Daoy (cell line): ENCODE results near the genes TKFC, LRRC10B, RAB3IL1 and BEST1.

GRCh38 chr11:61131135-61131722, 28.9 kb downstream of the CD5 start:
- RAMPAGE, long total RNA, result no peak

- RAMPAGE, long total RNA, result no peak
Measured at GRCh38 chr11:61138331-61139068, 22.7 kb downstream of the VPS37C start.

DNA sequence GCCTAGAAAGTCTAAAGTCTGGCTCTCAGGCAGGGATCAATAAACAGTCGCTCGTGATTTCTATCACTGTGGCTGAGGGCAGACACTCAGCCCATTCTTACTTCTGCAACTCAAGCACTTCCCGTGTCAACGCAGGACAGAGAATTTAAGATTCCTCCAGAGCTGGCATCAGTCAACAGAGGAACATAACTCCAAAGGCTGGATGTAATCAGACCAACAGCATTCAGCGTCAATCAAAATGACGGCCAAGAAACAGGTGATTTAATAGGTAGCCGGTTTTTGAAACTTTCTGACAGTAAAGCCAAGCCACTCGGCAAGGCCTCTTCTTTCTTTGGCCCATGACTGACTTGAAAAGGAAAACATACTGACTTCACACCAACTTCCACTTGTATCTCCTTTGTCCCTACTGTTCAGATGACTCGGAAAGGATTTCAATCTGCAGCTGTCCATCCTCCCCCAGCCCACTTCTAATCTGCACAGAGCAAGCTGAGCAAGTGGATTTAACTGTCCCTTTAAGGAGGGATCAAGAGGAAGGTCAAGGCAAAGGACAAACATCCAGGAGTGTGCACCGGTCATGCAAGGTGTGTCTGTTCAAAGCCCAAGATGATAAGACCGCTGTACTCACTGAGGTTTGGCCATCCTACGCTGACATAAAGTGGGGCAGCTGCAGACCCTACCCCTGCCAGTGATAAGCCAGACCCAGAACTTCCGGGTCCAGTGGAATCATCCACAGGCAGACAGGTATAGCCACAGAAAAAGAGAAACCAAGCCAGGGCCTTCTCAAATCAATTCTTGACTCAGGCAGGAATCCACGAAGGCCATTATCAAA, 9.4 kb downstream of the VPS37C start:
- RAMPAGE, long total RNA, result no peak

DNA sequence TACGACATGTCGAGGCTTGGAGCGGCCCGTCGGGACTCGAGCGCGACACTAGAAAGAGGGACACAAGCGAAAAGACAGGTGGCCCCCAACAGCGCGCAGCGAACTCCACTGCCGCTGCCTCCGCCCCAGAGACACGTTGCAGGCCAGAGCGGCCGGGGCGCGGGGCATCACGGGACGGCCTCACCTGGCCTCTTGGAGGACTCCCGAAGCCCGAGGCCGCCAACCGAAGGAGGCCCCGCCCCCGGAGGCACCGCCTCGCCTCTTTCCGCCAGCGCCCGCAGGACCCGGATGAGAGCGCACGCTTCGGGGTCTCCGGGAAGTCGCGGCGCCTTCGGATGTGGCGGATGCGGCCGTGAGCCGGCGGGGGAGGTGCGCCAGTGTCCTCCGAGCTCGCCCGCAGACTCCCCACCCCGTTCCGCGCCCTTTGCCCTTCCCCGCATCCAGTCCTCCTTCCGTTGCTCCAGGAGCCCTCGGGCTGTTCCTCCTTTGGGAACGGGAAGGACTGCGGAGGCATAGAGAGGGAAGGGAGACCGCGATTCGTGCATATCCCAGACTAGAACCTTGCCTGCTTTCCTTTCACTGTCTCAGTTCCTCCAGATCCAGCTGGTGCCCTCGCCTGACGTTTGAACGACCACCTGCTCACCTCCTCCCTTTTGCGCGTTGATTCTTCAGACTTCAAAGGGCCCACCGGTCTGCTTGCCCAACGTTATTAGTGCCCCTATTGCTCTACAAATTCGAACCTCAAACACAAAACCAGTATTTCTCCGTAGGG, at the start of gene TKFC:
TKFC (plus strand) TSS at position 268 of the 772 bp plus-strand sequence.
- RAMPAGE, long total RNA, result start-site peak on the minus strand centred at position 117 of the sequence, 22 bp wide, 105 and 78 reads in 2 replicates

GRCh38 chr11:61344348-61344699, 11.3 kb downstream of the TKFC start:
- RAMPAGE, long total RNA, result no peak

GRCh38 chr11:61437384-61438272, 7.7 kb downstream of the SDHAF2 start:
- RAMPAGE, long total RNA, result no peak

DNA sequence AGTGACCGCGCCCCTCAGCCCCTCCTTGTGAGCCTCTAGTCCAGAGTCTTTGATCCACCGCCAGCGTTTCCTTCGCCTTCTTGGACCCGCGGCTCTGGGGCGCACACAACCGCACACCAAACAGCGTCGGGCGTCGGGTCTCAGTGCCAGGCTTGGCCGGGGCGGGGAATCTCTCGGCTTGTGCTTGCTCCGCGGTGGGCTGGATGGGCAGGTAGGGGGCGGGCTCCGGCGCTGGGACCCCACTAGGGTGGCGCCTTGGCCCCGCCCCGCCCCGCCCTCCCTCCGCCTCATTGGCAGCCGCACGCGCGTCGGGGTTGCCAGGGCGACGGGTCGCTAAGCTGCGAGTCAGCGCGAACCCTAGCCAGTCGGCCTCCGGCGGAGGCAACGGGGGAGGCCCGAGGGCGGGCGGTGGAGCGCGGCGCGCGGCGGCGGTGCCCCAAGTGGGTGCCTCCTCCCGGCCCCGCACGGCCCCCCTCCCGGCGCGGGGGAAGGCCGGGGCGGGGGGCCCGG, at the start of gene LRRC10B:
LRRC10B (plus strand) TSS at position 364 of the 510 bp plus-strand sequence.
- RAMPAGE, long total RNA, result no peak

DNA sequence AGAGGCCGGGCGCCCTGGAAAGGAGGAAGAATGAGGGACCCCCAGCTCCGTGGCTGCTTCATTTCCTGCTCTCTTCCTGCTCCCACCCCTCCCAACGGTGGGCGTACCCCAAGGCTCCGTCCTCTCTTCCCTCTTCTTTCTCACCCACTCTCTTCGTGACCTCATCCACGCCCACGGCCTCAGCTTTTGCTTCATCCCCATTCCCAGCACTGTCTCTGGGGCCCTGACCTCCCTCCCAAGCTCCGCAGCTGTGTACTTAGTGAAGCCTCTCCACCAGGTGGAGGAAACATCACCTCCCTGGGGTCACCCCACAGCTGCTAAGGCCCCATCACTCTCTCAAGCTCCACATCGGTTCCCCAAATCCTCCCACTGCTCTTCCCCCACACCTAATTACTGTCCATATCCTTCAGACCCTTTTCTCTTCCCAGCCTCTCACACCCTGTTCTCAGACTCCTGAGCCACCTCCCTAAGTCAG, 7.8 kb upstream of the SYT7 start:
- RAMPAGE, long total RNA, result no peak

DNA sequence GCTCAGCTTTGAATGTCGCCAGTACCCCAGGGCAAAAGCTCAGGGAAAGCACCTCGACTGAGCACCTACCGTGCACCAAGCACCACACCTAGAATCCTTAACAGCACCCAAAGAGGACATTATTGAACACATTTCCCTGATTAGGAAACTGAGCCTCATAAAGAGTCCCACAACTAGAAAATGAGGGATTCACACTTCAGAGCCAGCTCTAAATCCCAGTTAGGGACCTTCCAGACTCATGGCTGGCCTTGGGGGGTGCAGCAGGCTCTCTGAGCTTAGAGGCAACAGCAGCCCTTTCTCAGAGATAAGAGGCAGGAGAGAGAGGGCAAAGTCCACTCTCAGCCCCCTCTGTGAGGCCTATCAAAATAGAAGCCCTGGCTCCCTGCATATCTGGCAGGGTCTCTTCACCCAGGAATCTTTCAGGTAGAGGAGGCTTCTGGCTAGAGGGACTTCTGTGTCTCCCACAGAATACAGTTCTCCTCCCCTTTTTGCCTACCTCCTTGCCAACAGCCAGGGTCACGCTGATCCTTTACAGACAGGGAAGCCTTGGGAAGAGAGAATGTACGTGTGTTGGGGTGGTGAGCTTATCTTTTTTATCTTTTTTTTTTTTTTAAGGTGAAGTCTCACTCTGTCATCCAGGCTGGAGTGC, 13.3 kb upstream of the DAGLA start:
- RAMPAGE, long total RNA, result no peak

DNA sequence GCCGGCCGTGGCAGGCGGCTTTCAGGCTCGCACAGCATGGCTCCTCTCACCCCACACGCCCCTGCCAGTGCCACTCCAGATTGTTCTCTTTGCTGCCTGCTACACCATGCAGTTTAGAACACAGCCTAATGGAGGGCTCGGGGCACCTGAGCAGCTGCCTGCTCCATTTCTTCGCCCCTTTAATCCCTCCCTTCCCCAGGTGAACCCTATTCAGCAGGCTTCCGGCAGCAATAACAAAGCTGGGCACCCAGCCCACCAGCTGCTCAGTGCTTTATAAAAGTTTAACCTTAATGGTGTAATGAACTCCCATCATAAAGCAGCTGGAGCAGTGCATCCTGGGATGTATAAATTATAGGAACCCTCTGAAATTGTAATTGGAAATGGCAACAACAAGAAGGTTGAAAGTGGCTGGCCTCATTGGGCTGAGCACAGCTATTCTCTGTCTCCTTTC, 10.8 kb downstream of the DAGLA start:
- RAMPAGE, long total RNA, result no peak

GRCh38 chr11:61695851-61696507, 15.8 kb downstream of the DAGLA start:
- RAMPAGE, long total RNA, result no peak

DNA sequence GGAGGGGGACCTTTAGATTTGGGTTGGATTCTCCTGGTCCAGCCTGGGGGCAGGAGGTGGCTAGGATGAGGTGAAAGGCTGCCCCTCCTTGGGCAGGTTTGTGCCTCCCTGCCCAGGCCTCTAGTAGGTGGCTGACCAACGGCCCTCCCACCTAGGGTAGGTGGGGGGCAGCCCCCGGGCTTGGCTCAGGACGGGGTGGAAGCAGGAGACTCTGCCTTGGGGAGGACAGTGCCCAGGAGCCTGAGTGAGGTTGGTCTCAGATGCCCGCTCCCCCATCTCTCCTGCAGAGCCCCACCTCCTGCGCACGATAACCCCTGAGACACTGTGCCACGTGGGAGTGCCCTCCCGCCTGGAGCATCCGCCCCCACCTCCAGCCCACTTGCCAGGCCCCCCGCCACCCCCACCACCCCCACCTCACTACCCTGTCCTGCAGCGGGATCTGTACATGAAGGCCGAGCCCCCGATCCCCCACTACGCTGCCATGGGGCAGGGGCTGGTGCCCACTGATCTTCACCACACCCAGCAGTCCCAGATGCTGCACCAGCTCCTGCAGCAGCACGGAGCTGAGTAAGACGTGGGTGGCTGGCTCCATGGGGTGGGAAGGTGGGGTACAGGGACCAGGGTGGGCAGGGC, 17.6 kb downstream of the MYRF start:
- RAMPAGE, long total RNA, result no peak

DNA sequence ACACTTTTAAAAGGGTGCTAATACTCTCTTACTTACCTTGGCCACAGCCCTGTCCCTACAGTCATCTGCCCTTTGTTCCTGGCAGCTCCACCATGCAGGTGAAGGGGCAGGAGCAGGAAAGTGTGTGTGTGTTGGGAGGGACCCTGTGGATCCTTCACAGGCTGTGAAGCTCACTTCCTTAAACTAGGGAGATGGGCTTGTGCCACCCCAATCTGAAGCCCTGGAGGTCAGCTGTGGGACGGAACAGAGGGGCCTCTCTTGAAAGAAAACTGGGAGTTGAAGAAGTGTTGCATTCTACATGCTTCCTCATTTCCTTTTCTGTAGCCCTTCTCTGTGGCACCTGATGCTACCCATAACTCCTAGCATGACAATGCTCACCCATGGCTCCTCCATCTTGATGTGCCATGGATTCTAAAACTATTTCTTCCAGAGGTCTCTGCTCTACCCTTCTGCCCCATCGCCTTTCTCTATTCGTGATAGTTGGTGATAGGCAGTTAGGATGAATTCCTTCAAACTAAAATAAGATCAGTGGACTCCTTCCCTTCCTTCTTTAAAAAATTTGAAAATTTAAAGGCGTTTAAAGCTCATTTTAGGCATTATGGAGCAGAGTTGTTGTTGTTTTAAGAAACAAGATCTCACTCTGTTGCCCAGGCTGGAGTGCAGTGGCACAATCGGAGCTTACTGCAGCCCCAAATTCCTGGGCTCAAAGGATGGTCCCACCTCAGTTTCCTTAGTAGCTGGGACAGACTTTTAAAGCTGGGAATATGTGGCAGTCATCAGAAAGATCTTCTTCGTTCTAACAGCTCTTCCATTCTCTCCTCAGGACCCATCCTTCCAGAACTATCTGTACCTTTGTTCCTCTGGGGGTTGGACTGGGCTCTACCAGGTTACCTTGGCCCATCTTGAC, 11.4 kb downstream of the FADS1 start:
- RAMPAGE, long total RNA, result no peak

- RAMPAGE, long total RNA, result no peak
Measured at GRCh38 chr11:61850995-61851749, 23.1 kb downstream of the FADS2 start.

GRCh38 chr11:61866290-61867371, 24.7 kb downstream of the FADS3 start:
- RAMPAGE, long total RNA, result no peak

DNA sequence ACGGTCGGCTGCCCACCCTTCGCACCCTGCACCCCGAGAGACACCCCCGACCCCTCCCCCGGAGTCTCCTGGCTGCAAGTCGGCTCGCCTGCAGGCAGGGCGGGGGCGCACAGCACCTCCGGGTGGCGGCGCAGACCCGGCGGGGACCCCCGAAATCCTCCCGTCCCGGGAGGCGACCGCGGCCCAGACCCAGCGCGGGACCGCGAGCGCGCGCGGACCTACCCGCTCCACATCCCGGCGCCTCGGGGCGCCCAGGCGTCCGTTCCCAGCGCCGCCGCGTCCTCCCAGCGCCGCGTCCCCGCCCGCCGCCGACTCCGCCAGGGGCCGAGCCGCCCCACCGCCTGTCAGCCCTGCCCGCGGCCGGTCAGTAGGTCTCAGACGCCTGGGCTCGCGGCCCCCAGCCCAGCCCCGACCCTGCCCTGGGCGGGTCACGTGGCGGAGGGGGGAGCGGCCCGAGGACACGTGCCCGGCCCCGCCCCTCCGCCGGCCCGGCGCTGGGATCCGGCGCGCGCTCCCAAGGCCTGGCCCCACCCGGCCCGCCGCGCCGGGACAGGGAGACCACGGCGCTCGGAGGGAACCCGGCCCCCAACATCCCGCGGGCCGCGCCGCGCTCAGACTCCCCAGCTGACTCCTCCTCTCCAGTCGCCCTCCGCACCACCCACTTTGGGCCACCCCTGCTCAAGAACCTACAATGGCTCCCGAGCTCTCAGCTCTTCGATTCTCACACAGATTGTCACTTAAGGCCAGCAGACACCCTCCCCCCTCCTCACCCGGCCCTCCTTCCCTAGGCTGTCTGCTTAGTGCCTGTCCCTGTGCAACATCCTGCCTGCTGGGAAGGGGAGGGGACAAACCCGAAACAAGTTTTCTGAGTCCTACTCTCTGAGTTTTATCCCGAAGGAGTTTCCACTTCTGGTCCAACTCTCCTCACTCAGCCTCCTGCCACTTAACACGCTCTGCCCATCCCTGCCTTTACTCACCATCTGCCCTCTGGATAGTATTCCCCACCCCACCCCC, at the start of gene RAB3IL1:
RAB3IL1 (minus strand) TSS at position 432 of the 1,014 bp plus-strand sequence.
- RAMPAGE, long total RNA, result no peak

- RAMPAGE, long total RNA, result no peak
Measured at GRCh38 chr11:61949136-61950533, at the start of gene BEST1. Gene BEST1, plus strand, starts transcription at chr11:61950351.

DNA sequence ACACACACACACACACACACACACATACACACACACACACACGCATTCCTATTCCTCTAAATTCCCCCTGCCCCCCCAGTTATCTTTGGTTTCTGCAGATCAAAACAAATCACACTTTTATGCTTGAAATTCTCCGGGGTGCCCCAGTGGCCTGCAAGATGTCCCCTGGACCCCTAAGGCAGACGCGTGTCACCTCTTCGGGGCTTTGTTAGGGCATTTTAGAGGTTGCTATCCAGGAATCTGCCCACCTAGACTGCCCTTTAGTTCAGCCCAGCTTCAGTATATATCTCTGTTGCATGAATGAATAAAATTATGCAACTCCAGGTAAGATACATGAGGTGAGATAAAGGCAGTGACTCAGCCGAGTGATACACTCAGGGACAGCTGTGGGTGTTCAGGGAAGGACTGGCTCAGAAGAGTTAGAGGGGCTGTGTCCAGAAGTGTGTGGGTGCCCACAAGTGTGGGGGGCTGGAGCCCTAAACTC, 8.5 kb downstream of the FTH1 start:
- RAMPAGE, long total RNA, result no peak

DNA sequence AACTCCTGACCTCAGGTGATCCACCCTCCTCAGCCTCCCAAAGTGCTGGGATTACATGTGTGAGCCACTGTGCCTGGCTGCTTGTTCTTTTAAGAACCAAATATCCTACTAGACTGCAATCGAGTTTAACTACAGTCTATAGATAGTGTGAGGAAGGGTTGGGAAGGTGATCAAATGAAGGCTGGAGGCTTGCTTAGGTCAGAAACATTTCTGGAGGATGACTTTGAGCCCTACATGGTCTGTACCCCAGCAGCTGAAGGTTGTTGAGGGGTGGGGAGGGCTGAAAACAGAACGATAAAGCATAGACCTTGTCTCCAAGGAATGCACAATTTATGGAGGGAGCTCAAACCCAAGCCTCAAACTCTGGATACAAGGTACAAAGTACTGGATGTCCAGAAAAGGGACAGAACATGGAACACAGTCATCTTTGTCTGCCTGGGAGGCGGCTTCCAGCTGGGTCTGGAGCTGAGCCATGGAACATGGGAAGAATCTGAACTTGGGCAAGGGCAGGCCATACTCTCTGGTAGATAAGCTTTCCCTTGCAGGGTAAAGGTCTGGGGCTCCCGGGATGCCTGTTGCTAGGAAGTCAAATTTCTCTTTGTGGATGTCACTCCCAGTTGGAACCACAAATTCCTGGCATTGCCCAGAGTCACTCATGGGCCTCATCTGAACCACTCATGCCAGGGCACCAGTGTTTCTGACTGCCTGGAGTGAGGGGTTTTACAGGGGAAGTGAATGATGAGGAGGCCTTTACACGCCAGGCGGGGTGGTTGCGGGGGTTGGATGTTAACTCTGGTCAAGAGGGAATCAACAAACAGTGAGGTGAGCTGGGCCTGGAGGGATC, 6.0 kb downstream of the FTH1 start:
- RAMPAGE, long total RNA, result no peak

DNA sequence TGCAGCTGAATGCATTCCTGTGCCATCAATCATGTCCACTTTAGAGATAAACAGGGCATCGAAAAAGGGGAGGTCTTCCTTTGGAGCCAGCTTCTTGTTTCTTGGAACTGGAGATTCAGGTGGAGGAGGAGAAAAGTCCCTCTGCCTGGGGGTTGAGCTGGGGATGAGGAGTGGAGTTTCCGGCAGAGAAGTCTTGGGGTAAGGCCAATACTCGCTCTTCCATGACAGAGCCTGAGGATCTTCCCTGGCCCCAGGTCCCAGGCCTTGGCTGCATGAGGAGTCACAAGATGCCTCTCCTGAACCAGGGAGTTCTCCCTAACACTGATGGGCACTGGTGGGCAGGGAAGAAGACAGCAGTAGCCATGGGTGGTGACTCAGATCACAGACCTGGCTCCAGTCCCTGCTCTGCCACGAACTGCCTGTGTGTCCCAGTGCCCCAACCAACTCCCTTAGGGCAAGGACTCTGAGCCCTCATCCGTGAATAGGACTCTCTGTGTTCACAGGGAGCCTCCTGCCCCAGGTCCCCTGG, 45.4 kb upstream of the FTH1 start:
- RAMPAGE, long total RNA, result no peak